Measurements from ENCODE around the genes EIF3B, CHST12, LFNG and TTYH3.

DNA sequence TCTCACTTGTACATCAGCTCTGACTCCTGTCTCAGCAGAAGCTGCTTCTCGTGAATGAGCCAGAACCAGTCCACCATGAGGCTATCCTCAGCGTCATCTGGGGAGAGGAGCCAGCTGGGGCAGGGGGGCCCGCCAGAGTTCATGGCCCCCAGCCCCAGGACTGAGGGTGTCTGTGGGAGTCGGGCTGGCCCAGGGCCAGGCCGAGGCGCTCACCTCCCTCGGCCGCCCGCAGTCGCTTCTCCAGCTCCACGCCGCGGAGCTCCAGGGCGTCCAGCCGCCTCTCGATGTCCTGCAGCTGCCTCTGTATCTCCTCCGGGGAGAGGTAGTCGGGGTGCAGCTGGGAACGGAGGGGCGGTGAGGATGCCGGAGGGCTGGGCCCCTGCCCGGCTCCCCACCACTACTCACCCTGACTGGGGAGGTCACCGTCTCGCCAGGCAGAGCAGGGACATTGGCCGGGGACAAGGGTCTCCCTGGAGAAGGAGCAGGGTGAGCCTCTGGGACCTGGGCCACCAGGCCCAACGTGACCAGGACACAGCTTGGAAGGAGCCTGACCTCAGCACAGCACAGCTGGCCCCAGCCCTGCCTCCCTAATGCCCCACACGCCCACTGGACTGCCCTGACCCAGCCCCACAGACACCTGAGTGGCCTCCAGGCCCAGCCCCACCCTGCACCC is 21.2 kb downstream of the MICALL2 start:
- RRBS: 92% methylated on average over 9 of the region's 27 CpGs

DNA sequence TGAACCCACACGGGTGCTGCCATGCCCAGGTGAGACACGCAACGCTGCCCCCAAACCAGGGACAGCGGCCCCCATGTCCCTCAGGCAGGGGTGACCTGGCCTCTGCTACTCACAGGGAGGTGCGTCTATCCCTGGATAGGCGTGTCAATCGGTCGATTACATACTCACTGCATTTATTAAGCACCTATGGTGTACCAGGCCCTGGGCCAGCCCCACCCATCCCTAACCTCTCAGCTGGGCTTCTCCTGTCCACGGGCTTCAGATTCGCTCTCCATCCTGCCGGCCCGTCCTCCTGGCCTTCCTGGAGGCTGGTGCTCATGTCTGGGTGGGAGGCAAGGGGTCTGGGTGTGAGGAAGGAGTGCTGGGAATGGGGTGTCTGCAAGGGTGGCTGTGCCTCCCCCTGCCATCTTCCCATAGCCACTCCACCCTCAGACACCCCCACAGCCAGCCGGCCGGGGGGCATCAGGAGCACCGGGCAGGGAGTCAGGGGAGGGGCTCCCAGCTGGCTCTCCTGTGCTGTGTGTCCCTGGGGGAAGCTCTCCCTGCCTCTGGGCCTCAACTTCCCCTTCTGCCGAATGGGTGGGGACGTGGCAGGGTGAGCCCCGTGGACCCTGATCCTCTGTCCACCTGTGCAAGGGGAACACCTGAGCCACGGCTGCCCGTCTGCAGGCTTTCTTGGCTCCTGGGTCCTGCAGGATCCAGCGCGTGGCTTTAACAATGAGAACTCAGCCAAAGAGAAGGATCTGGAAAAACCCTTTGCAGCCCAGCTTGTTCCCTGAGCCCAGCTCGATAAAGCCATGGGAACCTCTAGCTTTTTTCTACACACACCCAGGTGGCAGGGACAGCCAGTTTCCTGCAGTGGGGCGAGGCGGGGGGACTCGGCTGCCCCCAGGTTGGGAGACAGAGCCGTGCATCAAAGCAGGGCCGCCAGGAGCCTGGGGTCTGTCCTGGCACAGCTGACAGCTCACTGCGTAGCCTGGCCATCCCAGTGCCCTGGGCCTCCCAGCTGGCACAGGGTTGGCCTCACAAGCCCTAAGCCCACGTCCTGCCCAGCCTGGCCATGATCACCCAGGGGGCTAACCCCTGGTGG is 18.6 kb downstream of the MICALL2 start:
- RRBS: no CpG with 5 or more reads among the region's 30 CpGs

GRCh38 chr7:1474086-1474511 is 14.8 kb upstream of the MICALL2 start:
- RRBS: 40% methylated on average over 12 of the region's 31 CpGs

DNA sequence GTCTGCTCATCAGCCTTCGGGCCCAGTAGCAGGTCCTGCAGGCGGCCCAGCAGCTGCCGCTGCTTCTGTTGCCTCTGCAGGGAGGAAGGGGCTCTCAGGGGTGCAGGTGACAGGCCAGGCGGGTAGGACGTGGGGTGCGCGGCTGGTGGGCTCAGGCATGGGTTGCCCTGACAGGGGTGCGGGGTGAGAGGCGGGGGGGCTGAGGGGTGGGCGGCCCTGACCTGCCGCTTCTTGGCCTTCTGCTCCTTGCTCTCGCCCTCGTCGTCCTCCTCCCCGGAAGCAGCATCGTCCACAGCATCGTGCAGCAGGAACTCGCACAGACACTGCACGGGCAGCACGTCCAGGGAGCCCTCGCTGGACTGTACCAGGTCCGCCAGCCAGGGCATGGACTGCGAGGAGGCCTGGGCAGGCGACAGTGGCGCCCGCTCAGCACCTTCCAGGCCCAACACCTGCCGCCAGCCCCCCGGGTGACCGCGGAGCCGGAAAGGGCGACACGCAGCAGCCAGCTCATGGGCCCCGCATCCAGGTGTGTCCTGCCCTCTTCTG is 17.4 kb downstream of the INTS1 start:
- RRBS: 98% methylated on average over 3 of the region's 34 CpGs

DNA sequence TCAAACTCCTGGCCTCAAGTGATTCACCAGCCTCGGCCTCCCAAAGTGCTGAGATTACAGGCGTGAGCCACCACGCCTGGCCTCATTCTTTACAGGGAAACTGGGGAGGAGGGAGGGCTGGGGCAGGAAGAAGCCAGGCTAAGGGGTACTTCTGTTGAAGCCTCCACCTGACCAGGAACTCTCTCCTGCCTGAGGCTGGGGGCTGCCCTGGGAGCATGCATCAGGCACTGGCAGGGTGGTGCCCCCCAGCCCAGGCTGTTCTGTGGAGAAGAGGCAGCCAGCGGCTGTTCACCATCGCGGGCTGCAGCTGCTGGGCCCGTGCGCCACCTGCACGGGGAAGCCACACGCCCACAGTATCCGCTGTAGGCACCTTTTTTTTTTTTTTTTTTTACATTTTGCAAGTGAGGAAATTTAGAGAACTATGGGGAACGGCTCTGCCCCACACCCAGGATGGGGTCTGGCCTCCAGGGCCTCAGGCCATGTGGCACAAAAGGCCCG is 8.5 kb upstream of the INTS1 start:
- RRBS: no CpG with 5 or more reads among the region's 13 CpGs

GRCh38 chr7:1665112-1665561 is 4.9 kb upstream of the ELFN1 start:
- RRBS: no CpG with 5 or more reads among the region's 46 CpGs

- RRBS: 95% methylated on average over 4 of the region's 13 CpGs
Measured at GRCh38 chr7:1861074-1861416, 191.0 kb downstream of the ELFN1 start.

DNA sequence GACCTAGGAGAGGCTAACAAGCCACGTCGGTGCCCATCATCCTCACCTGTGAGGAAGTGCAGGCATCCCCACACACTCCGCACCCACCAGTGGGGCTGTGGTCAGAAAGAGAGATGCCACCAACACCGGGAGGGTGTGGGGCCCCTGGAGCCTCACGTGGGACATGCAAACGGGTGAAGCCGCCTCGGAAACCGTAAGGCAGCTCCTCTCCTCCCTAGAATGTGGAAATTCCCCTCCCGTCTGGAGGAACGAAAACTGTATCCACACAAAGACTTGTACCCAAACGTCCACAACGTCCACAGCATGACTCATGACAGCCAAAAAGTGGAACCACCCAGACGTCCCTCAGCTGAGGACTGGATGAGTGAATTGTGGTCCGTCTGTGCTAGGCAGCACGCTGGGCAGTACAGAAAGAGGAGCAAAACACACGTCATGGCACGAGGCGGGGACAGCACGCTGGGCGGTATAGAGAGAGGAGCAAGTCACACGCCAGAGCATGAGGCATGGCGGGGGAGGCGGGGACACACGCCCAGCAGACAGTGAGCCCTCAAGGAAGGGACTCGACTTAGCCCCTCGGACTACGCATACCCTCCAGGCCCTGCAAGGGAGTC is 246.1 kb downstream of the ELFN1 start:
- RRBS: no CpG with 5 or more reads among the region's 28 CpGs

- RRBS: no CpG with 5 or more reads among the region's 12 CpGs
Measured at GRCh38 chr7:1943190-1943704, 273.2 kb downstream of the ELFN1 start.

- RRBS: 95% methylated on average over 9 of the region's 32 CpGs
Measured at GRCh38 chr7:1986326-1987051, 246.3 kb downstream of the MAD1L1 start.

- RRBS: no CpG with 5 or more reads among the region's 13 CpGs
Measured at GRCh38 chr7:2116747-2117525, 115.8 kb downstream of the MAD1L1 start.

DNA sequence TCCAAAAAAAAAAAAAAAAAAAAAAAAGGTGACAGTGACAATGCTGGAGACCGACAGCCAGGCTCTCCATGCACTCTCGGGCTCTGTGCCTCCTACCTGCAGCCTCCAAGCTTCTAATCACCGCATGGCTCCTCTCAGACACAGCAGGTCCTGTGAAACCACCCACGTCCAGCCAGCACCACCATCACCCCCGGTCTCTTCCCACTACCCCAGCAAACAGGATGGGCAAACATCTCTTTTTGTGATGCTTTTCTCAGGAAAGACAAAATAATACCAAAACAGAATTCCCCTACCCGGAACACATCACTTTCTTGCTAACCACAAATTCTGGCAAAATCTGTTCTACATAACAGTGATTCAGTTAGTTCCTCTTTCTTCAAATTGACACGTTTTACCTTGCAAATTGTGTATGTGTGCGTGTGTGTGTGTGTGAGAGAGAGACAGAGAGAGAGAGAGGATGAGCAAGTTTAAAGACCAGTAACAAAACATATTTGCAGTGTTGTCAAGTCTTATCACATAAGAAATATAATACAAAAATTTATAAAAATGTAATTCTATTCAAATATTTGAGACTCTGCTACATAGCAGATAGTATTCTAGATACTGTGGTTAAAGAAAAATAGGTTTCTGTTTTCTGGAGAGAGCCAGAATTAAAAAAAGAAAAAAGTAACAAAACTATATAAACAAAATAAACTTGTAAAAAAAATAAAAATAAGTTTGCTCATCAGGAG is 6.4 kb downstream of the SNX8 start:
- RRBS: 90% methylated on average over 2 of the region's 8 CpGs

GRCh38 chr7:2354678-2355761 is at the start of gene EIF3B:
Gene EIF3B (plus strand): TSS chr7:2354827.
- RRBS: 1% methylated on average over 55 of the region's 126 CpGs

- RRBS: no CpG with 5 or more reads among the region's 12 CpGs
Measured at GRCh38 chr7:2372483-2372947, 17.9 kb downstream of the EIF3B start.

DNA sequence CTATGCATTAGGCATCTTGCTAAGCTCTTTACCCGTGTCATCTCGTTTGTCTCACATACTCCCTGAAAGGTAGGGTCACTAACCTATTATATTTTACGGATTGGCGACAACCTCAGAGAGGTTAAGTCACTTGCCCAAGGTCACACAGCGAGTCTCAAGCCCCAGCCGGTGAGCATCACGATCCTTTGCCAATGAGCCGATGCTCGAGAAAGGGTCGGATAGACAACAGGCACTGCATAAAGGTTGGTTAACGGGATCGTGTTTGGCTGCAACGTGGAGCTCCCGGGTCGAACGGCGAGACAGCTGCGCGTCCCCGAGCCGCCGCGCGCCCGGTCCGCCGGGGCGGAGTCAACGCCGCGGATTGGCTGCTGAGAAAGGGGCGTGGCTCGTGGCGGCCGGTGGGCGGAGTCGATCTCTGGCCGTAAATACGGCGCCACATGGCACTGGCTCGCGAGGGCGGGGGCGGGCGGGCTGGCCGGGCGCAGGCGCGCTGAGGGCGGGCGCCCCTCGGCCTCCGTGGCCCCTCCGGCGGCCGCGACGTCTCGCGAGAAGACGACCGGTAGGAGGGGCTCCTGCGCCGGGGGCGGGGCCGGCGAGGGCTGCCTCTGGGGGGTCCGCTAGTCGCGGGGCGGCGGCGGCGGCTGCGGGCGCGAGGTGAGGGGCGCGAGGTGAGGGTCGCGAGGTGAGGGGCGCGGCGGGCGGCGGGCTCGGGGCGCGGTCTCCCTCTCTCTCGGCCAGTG is at the start of gene CHST12:
Gene CHST12, plus strand, starts transcription at position 620 of the 740 bp plus-strand sequence.
- RRBS: 2% methylated on average over 42 of the region's 90 CpGs

- RRBS: 71% methylated on average over 4 of the region's 19 CpGs
Measured at GRCh38 chr7:2510772-2511186, 8.8 kb upstream of the LFNG start.

GRCh38 chr7:2519421-2519900 is at the start of gene LFNG:
Gene LFNG (plus strand): TSS chr7:2519774.
- RRBS: 1% methylated on average over 50 of the region's 70 CpGs

DNA sequence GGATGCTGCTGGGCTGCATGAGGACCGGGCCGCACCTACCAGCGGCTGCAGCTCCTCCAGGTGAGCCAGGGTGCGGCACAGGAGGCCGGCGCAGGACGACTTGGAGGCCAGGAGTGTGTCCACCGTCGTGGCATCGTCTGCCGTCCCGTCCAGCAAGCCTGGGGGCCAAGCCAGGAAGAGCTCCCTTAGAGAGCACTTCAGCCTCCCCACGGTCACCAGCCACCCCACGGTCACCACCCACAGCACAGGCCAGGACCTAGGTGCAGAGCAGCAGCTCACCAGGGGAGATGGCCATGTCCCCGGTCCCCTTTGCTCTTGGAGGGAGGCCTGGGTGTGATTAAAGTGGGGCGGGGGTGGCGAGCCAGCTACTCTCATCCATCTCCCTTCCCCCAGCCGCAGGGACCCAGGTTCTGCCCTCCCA is 13.6 kb downstream of the BRAT1 start:
- RRBS: 86% methylated on average over 5 of the region's 18 CpGs

GRCh38 chr7:2565033-2565455 is 6.3 kb downstream of the IQCE start:
- RRBS: 90% methylated on average over 2 of the region's 12 CpGs

GRCh38 chr7:2631748-2632368 is at the start of gene TTYH3:
Gene TTYH3 (plus strand): TSS chr7:2631986.
- RRBS: 2% methylated on average over 25 of the region's 77 CpGs